CMK (cell line): Measurements from ENCODE around the genes FGF21, BAX, FTL, CGB5 and C19orf73.

- RRBS: 69% methylated on average over 19 of the region's 61 CpGs
These were observed 13.3 kb downstream of the LMTK3 start for GRCh38 chr19:48498158-48498940.

- RRBS: no CpG with 5 or more reads among the region's 19 CpGs
These were observed 21.3 kb downstream of the SULT2B1 start for GRCh38 chr19:48573132-48573770.

GRCh38 chr19:48634914-48635985 is 1.9 kb downstream of the DBP start:
- RRBS: under 1% methylated on average over 34 of the region's 75 CpGs

DNA sequence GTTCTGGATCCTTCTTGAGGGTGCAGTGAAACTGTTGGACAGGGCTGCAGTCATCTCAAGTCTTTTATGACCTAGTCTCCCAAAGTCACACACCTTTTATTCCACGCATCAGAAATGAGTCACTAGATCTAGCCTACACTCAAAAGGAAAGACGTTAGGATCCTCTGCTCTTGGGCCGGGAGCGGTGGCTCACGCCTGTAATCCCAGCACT is 3.6 kb upstream of the CA11 start:
- RRBS: no CpG with 5 or more reads among the region's 5 CpGs

GRCh38 chr19:48739451-48740411 is 679 bp downstream of the RASIP1 start:
- RRBS: 88% methylated on average over 4 of the region's 56 CpGs

GRCh38 chr19:48755275-48755628 is at the start of gene FGF21:
Gene FGF21 (plus strand): TSS chr19:48755524.
- RRBS: no CpG with 5 or more reads among the region's 4 CpGs

- RRBS: no CpG with 5 or more reads among the region's 6 CpGs
These were observed 570 bp downstream of the PPP1R15A start for GRCh38 chr19:48872857-48873125.

- RRBS: no CpG with 5 or more reads among the region's 17 CpGs
These were observed 15.5 kb upstream of the DHDH start for GRCh38 chr19:48917820-48918650.

GRCh38 chr19:48954376-48955554 is at the start of gene BAX:
Gene BAX (plus strand): TSS chr19:48954875.
- RRBS: 2% methylated on average over 35 of the region's 81 CpGs

DNA sequence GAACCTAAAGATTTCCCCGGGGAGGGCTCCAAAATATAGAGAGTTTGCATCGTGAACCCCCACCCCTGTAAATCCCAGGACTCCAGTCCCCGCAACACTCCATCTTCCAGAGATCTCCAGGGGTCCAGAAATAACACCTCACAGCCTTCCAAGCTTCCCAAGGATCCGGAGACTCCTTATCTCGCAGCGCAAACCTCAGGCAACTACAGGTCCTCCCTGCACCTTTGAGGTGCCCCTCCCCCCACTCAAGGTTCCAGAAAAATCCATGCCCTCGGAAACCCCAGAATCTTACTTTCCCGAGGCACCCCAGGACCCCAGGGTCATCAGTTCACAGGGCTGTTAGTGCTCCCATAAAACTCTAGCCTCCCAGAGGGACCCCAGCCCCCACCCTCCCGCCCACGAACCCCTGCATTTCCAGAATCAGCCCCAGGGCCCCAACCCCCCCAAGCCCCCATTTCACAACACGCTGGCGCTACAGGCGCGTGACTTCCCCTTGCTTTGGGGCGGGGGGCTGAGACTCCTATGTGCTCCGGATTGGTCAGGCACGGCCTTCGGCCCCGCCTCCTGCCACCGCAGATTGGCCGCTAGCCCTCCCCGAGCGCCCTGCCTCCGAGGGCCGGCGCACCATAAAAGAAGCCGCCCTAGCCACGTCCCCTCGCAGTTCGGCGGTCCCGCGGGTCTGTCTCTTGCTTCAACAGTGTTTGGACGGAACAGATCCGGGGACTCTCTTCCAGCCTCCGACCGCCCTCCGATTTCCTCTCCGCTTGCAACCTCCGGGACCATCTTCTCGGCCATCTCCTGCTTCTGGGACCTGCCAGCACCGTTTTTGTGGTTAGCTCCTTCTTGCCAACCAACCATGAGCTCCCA is at the start of gene FTL:
Gene FTL (plus strand): TSS at position 658 of the 867 bp plus-strand sequence.
- RRBS: 1% methylated on average over 16 of the region's 42 CpGs

DNA sequence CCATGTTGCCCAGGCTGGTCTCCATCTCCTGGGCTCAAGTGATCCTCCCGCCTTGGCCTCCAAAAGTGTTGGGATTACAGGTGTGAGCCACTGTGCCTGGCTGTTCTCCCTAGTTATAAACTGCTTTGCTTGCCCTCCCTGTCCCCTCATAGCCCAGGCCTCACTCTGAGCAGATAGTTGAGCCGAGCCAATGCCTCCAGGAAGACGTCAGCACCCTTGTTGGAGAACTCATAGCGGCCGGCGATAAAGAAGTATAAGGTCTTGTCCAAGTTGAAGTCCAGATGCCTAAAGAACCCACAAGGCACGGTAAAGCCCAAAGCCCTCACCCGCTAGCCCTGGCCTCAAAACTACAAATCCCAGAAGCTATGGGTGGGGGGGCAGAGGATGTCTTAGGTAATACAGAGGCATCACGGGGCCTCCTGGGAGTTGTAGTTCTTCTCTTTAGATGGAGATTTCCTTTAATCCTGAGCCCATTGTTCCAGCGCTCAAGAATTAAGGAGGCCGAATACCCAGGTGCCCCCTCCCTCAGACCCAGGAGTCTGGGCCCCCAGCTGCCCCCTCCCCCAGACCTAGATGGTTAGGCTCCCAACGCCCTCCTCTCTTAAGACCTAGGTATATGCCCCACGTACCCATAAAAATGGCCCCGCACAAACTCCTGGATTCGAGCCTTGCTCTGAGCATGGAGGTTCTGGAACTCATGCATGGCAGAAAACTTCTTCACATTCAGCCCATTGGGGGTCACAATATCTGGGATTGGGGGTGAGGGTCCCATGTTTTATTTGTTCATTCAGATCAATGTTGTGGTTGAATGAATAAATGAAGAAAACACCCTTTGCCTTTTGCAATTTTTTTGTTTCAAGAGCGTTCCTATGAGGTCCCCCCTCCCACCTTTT is 10.8 kb downstream of the GYS1 start:
- RRBS: no CpG with 5 or more reads among the region's 16 CpGs

GRCh38 chr19:48994010-48994532 is 384 bp downstream of the RUVBL2 start:
- RRBS: no CpG with 5 or more reads among the region's 18 CpGs

- RRBS: 2% methylated on average over 10 of the region's 52 CpGs
These were observed 873 bp downstream of the ENSG00000268655 start for GRCh38 chr19:49019236-49020115.

DNA sequence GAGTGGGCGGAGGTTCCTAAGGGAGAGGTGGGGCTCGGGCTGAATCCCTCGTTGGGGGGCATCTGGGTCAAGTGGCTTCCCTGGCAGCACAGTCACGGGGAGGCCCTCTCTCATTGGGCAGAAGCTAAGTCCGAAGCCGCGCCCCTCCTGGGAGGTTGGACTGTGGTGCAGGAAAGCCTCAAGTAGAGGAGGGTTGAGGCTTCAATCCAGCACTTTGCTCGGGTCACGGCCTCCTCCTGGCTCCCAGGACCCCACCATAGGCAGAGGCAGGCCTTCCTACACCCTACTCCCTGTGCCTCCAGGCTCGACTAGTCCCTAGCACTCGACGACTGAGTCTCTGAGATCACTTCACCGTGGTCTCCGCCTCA is at the start of gene CGB5:
Gene CGB5 (plus strand): TSS at position 209 of the 368 bp plus-strand sequence.
- RRBS: no CpG with 5 or more reads among the region's 14 CpGs

- RRBS: 84% methylated on average over 37 of the region's 98 CpGs
These were observed 553 bp downstream of the KCNA7 start for GRCh38 chr19:49071730-49072561.

DNA sequence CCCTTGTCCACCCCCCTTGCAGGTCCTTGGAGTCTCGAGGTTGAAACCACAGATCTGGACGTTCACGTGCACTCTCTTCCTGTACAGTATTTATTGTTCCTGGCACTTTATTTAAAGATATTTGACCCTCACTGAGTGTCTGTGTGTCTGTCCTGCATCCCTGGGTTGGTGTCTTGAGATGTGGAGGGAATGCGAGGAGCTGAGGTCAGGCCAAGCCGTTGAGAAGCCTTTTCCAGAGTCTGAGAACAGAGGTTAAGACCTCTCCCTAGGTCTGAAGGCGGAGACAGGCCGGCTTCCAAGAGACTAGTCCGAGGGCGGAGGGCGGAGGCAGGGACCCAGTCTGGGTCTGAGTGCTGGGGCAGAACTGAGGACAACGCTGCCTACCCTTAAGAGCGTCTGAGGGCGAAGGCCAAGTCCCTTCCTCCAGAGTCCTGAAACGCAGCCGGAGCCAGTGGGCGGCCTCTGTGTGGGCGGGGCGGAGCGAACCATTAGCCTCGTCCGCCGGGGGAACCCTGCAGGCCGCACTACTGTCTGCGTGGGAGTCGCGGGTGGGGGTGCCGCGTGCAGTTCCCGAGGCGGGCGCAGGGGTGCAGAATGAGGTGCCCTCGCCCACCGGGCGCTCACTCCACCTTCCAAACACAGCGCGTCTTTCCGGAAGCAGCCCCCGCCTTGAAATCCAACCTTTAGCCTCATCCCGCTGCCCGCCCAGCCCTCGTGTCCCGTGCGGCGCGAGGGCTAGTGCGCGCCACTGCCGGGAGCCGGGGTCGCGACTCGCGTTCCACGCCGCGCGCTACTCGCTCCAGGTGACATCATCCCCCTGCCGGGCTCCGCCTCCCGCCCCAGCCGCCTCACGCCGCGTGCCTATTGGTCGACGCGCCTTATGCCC is at the start of gene C19orf73:
Gene C19orf73 (minus strand): TSS at position 814 of the 886 bp plus-strand sequence.
- RRBS: under 1% methylated on average over 38 of the region's 68 CpGs

GRCh38 chr19:49119856-49120437 is 603 bp downstream of the PPFIA3 start:
- RRBS: 45% methylated on average over 16 of the region's 58 CpGs

DNA sequence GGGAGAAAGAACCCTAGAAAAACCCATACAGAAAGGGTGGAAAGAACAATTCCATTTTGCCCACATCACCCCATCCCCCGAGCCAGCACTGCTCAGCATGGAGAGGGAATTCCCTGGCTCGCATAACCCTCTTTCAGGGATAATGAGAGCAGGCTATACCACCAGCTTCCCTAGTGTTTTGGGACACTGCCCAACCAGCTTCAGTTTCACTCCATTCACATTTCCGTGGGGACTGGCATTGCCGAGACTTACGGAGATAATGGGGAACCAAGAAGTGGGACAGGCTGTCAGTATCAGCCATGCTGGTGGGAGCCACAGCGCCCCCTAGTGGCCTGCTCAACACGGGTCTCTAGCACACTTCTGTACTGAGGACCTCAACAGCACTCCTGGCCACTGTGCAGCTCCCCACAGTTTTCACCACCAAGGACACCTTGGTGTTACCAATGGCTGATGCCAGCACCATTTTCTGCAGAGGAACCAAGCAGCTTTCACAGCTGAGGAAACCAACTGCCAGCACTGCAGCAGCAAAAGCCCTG is 23.8 kb downstream of the SLC6A16 start:
- RRBS: no CpG with 5 or more reads among the region's 7 CpGs

- RRBS: no CpG with 5 or more reads among the region's 28 CpGs
These were observed 3.6 kb downstream of the CD37 start for GRCh38 chr19:49338714-49339281.